Epithelial cell of proximal tubule (primary cell): ENCODE measurements around a stretch of chr6.

GRCh38 chr6:106102911-106104101 lies 17.2 kb downstream of the PRDM1 start:
- RAMPAGE, long total RNA = no peak
- RRBS = no CpG with 5 or more reads among the region's 20 CpGs

- RAMPAGE, long total RNA = no peak
- RRBS = no CpG with 5 or more reads among the region's 3 CpGs
Observed at GRCh38 chr6:106620953-106621586, 8.2 kb downstream of the RTN4IP1 start.

GRCh38 chr6:106740339-106740811 lies 111.0 kb downstream of the QRSL1 start:
- RAMPAGE, long total RNA = no peak
- RRBS = no CpG with 5 or more reads among the region's 4 CpGs

- RAMPAGE, long total RNA = no peak
- RRBS = no CpG with 5 or more reads among the region's 3 CpGs
Observed at GRCh38 chr6:106740838-106741394, 111.5 kb downstream of the QRSL1 start.

GRCh38 chr6:106785127-106785668 lies 155.8 kb downstream of the QRSL1 start:
- RAMPAGE, long total RNA = no peak
- RRBS = no CpG with 5 or more reads among the region's 11 CpGs

- RAMPAGE, long total RNA = no peak
- RRBS = no CpG with 5 or more reads among the region's 3 CpGs
Observed at GRCh38 chr6:107442534-107443024, 16.8 kb downstream of the PDSS2 start.

DNA sequence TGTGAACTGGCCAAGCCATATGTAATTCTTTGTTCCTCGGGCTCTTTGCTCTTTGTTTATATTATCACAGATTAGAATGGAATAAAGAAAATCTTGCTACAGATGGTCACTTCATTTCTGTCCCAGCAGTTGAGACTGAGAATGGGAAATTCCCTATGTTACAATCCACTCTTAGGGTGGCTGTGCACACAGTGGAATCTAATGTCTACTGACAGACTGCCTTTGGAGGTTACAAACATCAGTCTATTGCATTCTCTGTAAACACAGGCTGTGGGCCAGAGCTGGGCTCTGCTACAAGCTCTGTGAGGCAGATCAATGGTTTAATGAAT lies 50.4 kb downstream of the SOBP start:
- RAMPAGE, long total RNA = no peak
- RRBS = no CpG with 5 or more reads among the region's 1 CpG

DNA sequence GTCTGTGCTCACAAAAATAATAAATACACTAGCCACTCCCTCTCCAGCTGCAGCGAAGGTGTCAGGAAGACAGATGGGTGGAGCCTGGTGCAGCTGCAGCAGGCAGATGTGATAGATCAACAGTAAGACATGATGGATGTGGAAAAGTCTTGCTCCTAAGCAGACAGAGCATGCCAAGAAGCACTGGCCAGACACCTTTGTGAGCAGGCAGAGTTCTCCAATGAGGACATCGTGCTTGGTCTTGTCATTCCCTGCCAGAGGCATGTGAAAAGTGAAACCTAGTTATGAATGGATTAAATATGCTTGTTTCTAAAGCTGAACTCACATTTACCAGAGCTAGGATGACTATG lies 111.4 kb downstream of the SCML4 start:
- RAMPAGE, long total RNA = no peak
- RRBS = no CpG with 5 or more reads among the region's 2 CpGs

DNA sequence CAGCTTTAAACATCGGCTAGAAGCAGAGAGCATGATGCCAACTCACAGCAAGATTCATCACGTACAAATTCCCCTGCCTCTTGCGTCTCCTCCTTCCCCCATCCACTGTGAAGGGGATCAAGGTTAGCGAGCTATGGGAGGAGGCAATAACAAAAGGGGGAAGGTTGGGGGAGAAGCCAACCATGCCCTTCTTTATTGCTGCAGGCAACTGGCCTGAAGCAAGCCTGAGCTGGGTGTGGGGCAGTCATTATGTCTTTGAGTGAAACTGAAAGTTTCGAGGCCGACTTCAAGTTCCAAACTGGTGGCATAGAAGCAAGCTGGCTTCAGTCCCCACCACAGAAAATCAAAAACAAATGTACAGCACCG lies 83.3 kb downstream of the SCML4 start:
- RAMPAGE, long total RNA = no peak
- RRBS = no CpG with 5 or more reads among the region's 7 CpGs

DNA sequence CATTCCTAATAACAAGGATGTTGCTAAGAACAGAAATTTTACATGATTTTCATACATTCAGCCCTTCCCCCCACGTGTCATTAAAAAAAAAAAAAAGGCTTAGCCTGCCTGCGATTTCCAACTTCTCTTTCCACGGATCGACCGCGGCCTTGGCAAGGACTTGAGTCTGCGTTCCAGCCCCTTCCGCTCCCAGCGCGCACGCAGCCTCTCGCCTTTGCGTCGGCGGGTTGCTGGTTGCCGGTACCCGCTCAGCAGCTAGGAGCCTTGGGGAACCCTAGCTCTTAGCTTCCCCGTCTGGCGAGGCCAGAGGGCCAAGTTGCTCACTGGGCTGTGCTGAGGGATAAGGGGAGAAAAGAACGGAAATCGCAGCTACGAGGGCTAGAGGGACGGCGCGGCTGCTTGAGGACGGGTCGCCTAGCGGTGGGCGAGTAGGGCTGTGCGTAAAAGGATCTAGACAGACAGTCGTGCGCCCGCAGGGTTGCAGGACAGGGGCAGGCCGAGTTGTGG lies 40.3 kb upstream of the OSTM1 start:
- RAMPAGE, long total RNA = no peak
- RRBS = no CpG with 5 or more reads among the region's 34 CpGs

GRCh38 chr6:108175783-108176326 lies 10.0 kb downstream of the NR2E1 start:
- RAMPAGE, long total RNA = no peak
- RRBS = 11% methylated on average over 3 of the region's 28 CpGs

GRCh38 chr6:108294251-108294703 lies 577 bp upstream of the AFG1L start:
- RAMPAGE, long total RNA = no peak
- RRBS = no CpG with 5 or more reads among the region's 16 CpGs

GRCh38 chr6:108546343-108546748 lies 14.4 kb upstream of the FOXO3 start:
- RAMPAGE, long total RNA = no peak
- RRBS = no CpG with 5 or more reads among the region's 1 CpG

DNA sequence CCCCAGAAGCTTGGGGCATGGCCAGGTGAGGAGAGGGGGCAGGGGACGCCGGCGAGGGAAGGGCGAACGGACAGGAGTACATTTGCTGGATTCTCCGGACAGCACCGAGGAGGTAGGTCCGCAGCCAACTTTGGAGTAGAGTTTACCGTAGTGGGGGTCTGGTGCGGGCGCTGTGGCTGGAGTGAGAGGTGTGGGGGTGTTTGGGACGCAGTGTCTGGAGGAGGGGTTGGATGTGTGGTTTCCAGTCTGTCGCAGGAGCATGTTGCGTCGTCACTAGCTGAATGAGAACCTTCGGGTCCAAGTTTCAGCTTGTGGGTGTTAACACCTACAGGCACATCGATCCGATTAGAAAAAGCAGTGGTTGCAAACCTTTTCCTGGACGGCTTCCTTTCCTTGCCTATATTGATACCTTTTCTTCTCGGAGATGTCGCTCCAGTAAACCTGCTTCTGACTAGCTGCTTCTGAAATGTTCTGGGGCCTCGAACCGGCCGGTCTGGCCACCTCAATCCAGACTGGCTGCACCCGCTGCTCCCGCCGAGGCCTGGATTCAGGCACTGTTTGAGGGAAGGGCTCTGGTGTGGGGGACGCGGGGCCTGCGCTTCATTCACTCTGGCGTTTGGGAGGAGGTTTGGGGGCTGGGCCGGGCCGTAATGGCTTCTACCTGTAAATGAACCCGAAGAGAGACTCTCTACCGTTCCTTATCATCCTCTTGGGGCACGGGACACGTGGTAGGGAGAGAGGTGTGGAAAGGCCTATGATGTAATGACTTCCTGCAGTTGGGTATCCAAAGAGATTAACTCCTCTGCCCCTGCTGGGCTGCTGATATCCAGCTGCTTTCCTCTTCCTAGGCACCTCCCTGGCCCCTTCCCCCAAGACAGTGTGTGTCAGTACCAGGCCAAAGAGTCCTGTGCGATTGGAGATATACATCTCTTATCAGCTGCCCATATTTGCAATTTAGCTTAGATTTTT lies 1.6 kb downstream of the FOXO3 start:
- RAMPAGE, long total RNA = no peak
- RRBS = 4% methylated on average over 2 of the region's 38 CpGs

GRCh38 chr6:108563710-108564882 lies 3.4 kb downstream of the FOXO3 start:
- RAMPAGE, long total RNA = no peak
- RRBS = no CpG with 5 or more reads among the region's 7 CpGs

- RAMPAGE, long total RNA = no peak
- RRBS = no CpG with 5 or more reads among the region's 1 CpG
Observed at GRCh38 chr6:108595976-108596512, 35.3 kb downstream of the FOXO3 start.

DNA sequence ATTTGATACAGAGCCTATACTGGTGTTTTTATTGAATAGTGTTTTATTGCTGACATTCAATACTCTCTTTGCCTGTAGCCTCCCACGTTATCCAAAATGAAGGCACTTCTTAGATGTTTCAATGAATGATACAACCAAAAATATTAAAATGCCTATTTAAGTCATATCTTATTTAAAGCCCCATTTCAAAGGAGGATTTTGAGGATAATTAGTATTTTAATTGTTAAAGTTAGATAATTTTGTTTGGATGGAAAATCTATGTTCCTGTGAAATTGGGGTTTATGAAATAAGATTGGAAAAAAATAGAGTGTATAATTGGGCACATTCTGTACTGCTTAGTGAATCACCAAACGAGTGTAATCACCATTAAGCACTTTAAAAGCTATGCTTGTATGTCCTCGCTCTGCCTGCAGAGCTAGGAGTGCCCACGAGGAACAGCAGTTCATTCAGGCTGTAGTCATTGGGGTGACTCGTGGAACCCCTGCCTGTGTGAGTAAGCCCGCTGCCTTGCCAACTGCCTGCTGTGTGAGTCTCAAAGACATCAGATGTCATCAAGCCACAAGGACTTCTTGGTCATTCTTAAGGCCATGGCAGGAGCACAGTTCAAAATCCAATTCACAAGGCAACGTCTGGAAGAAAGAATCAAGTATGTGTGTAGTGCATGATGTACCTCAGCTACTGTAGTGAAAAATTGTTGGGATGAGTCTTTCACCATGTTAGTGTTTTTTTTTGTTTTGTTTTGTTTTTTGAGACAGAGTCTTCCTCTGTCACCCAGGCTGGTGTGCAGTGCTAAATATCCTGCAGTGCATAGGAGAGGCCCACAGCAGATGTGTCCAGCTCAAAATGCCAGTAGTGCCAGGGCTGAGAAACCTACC lies 60.3 kb downstream of the FOXO3 start:
- RAMPAGE, long total RNA = no peak
- RRBS = no CpG with 5 or more reads among the region's 7 CpGs

GRCh38 chr6:108653685-108654488 lies 93.2 kb downstream of the FOXO3 start:
- RAMPAGE, long total RNA = no peak
- RRBS = no CpG with 5 or more reads among the region's 5 CpGs

DNA sequence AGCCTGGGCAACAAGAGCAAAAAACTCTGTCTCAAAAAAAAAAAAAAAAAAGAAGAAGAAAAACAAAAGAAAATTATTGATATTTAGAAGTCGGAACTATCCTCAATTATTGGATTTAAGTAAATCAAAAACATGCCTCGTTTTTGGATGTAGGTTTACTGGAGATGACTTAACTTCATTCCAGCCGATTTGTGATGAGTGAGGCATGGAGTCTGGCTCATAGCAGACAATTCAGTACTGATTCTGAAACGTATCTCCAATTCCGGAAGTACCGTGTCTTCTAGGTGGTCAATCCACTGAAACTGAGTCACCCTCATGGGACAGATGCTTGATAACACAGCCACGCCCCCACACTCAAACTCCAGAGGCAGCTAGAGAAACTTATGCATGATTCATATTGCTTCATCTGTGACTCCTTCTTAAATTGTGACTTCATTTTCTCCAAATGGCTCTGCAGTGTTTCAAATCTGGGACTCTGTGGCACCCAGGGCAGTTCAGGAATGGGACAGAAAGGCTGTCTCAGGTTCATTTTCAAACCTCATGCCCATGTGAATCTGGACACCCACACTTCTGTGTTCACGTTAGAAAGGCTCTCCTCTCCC lies 110.3 kb upstream of the ARMC2 start:
- RAMPAGE, long total RNA = no peak
- RRBS = no CpG with 5 or more reads among the region's 8 CpGs

- RAMPAGE, long total RNA = no peak
- RRBS = no CpG with 5 or more reads among the region's 26 CpGs
Observed at GRCh38 chr6:108838077-108838726, 10.0 kb upstream of the ARMC2 start.